Panc1 (cell line): ENCODE results near the genes OPN1MW3, TEX28, FAM50A and UBL4A.

DNA sequence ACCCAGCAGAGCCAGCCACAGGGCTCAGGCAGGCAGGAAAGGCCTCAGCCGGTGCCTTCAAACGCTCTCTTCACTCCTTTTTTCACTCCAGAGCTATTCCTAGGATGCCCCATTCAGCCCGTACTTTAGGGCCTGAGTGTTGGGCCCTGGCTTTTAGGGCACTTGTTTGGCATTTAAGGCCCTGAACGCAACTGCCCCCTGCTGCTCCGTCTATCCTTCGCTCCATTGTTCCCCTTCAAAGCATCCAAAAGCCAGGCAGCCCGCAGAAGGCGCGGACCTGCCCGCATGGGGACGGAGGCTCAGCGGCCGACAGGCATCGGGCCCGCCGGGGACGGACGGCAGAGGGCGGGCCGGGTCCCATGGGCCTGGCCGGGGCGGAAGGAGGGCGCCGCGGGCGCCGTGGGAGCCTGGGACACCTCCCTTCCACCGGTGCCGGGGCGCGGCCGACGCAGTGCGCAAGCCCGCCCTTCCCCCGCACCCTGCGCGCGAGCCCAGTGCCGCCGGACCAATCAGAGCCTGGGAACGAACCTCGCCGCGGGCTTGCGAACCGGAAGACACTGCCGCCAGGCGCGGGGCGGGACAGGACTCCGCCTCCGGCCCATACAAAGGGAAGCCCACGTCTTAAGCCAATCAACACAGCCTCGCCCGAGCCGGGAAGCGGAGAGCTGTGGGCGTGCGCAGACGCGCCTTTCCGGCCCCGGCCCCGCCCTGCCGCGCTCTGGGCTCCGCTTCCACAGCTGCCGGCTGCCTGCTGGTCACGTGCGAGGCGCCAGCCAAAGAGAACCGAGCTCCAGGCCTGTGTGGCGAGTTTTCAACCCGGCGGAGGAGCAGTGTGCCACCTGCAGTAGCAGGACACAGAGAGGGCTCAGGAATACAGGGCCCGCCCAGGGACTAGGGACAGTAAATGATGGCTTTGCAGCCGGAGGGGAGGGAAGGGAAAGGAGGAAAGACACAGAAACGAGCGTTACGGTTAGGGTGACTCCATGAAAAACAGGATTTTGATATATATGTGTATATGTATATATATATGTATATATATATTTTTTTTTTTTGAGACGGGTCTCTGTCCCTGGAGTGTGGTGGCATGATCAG, 2.1 kb upstream of the ARHGAP4 start:
- RRBS, 2 experiments = 1 to 5% methylated on average over 57 of the region's 82 CpGs

DNA sequence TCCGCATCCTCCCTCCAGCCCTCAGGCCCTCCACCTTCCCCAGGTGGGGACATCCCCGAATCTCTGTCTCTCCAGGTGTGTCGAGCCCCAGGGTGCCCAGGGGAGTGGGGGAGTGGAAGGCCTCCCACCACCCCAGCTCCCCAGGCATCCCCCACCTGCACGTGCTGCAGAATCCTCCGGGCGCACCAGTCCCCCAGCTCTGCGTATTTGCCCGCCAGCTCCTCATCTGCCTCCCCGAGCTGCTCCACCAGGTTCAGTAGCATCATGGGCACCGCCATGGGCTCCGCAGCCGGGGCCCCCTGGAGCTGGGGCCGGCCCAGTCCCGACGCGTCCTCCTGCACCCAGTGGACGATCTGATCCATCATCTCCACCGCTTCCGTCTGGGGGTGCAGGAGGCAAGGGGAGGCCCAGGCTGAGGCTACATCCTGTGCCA, 1.7 kb downstream of the RENBP start:
- RRBS, 2 experiments = 94% methylated on average over 3 of the region's 19 CpGs; no CpG with 5 or more reads in 1 of the 2 experiments

- RRBS, 2 experiments = no CpG with 5 or more reads among the region's 20 CpGs
These were observed 5.3 kb downstream of the HCFC1 start for GRCh38 chrX:153966216-153966862.

- RRBS, 2 experiments = 40 to 69% methylated on average over 4 to 5 of the region's 16 CpGs
These were observed 4.2 kb downstream of the HCFC1 start for GRCh38 chrX:153967225-153968008.

- RRBS, 2 experiments = no CpG with 5 or more reads among the region's 30 CpGs
These were observed 1.6 kb downstream of the HCFC1 start for GRCh38 chrX:153969936-153970495.

DNA sequence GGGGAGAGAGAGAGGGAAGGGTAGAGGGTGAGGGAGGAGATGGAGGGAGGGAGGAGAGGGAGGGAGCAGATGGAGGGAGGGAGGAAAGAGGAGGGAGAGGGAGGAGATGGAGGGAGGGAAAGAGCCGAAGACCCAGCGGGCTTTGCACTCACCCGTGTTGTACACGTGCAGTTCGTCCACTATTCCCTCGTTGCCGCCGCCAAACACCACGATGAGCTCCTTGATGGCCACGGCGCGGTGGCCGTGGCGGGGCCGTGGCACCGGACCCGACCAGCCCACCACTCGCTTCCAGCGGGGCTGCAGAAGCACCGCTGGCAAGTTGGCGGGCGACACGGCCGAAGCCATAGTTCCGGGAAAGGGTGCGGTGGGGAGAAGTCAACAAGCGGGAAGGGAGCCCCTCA, 1.1 kb downstream of the HCFC1 start:
- RRBS, 2 experiments = under 1 to 5% methylated on average over 9 of the region's 27 CpGs

- RRBS, 2 experiments = no CpG with 5 or more reads among the region's 14 CpGs
These were observed 724 bp downstream of the TMEM187 start for GRCh38 chrX:153973162-153973794.

GRCh38 chrX:153999589-154000464, 19.9 kb downstream of the IRAK1 start:
- RRBS, 2 experiments = 39 to 41% methylated on average over 4 to 8 of the region's 22 CpGs

DNA sequence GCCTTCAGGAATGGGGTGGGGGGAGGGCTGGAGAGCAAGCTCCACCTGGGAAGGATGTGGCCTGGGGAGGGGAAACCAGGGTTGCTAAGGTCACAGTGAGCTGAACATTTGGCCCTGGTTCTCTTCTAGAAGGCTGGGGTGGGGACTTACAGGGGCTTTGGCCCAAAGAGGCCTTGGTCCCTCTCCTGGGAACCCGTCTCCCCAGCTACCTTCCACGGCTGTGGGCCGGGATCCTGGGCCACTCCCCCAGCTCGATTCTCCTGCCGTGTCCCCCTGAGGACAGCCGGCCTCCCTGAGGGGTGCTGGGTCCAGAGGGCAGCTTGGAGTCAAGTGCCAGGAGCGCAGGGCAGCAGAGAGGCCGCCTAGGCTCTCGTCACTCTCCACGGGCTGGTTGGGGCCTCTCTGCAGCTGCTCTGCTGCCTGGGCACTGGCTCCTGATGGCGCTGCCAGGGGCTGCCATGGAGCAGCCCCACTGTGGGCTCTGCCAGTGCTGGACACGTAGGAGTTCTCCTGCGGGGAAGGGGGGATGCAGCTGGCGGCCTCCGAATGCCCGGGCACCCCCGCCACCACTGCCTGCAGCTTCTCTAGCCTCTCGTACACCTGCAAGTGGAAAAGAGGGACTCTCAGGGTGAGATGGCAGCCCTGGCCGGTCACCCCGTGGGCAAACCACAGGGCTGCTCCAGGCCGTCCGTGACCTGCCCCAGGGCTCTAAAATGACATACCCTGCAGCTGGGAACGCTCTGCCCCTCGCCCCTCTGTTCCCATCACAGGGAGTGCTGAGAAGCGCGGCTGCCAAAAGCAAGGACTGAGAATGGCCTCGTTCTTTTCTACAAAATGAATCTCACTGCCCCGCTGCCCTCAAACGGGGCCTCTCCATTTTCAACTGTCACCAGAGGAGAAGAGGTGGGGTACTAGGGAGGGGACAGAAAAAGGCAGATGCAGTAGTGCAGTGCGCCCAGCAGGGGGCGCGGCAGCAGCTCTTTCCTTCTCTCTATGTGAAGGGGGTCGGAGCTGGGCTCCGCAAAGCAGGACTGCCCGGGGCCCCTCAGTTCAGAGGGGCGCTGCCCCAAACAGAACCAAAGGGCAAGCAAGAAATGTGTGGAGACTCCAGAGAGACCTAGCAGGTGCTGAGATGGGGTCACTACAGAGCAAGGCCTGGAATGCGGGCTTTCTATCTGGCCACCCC, 6.5 kb downstream of the IRAK1 start:
- RRBS, 2 experiments = 52 to 58% methylated on average over 7 of the region's 37 CpGs

- RRBS, 2 experiments = 44 to 65% methylated on average over 8 of the region's 19 CpGs
These were observed 18.8 kb upstream of the MECP2 start for GRCh38 chrX:154116252-154116866.

- RRBS, 2 experiments = no CpG with 5 or more reads among the region's 18 CpGs
These were observed at the start of gene OPN1MW3 for GRCh38 chrX:154257218-154257672. OPN1MW3 (plus strand) TSS chrX:154257582.

- RRBS, 2 experiments = 94% methylated on average over 3 of the region's 37 CpGs; no CpG with 5 or more reads in 1 of the 2 experiments
These were observed at the start of gene TEX28 for GRCh38 chrX:154294828-154295544. TEX28 (minus strand) TSS chrX:154295124.

- RRBS, 2 experiments = no CpG with 5 or more reads among the region's 59 CpGs
These were observed 32.6 kb downstream of the FLNA start for GRCh38 chrX:154341741-154342245.

DNA sequence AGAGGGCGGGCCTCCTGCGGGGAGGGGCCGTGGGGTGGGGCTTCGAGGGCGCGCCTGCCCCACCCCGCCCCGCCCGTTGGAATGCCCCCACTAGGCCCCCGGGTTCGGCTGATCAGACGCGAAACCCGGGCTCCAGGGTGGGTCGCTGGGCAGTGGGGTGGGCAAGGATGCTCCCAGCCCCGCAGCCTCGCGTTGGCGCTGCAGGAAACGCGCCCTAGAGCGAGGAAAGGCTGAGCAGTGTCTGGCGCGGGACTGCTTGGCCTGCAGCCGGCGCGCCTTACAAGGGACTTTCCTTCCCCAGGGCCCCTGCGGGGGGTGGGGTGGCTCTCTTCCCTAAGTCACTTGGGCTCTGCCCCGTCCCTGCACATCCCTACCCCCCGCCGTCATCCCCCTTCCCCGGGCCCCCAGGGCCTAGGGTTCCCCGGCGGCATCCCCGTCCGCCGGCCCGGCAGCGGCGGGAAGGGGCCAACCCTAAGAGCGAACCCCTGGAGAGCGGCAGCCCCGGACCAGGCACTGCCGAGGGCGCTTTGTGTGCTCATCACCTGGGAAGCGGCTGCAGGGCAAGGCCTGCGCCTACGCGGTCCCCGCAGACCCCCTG, 2.9 kb downstream of the FLNA start:
- RRBS, 2 experiments = under 1 to 6% methylated on average over 6 to 9 of the region's 50 CpGs

DNA sequence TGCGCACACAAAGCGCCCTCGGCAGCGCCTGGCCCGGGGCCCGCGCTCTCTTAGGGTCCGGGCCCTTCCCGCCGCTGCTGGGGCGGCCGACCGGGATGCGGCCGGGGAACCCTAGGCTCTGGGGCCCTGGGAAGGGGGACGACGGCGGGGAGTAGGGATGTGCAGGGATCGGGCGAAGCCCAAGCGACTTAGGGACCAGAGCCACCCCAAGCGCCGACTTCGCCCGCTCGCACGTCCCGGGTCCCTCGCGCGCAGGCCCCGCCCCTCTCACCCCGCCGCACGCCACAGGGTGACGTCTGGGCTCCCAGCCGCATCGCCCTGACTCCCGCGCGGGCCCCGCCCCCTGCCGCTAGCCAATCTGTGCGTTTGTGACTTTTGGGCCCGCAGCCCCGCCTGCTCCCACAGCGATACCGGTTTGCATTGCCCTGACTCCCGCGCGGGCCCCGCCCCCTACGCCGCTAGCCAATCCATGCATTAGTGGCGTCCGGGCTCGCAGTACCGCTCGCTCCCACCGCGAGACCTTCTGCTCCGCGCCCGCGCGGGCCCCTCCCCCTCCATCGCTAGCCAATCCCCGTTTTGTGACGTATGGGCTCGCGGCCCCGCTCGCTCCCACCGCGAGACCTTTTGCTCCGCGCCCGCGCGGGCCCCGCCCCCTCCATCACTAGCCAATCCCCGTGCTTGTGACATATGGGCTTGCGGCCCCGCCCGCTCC, 533 bp upstream of the EMD start:
- RRBS, 2 experiments = 1 to 6% methylated on average over 14 to 15 of the region's 85 CpGs

DNA sequence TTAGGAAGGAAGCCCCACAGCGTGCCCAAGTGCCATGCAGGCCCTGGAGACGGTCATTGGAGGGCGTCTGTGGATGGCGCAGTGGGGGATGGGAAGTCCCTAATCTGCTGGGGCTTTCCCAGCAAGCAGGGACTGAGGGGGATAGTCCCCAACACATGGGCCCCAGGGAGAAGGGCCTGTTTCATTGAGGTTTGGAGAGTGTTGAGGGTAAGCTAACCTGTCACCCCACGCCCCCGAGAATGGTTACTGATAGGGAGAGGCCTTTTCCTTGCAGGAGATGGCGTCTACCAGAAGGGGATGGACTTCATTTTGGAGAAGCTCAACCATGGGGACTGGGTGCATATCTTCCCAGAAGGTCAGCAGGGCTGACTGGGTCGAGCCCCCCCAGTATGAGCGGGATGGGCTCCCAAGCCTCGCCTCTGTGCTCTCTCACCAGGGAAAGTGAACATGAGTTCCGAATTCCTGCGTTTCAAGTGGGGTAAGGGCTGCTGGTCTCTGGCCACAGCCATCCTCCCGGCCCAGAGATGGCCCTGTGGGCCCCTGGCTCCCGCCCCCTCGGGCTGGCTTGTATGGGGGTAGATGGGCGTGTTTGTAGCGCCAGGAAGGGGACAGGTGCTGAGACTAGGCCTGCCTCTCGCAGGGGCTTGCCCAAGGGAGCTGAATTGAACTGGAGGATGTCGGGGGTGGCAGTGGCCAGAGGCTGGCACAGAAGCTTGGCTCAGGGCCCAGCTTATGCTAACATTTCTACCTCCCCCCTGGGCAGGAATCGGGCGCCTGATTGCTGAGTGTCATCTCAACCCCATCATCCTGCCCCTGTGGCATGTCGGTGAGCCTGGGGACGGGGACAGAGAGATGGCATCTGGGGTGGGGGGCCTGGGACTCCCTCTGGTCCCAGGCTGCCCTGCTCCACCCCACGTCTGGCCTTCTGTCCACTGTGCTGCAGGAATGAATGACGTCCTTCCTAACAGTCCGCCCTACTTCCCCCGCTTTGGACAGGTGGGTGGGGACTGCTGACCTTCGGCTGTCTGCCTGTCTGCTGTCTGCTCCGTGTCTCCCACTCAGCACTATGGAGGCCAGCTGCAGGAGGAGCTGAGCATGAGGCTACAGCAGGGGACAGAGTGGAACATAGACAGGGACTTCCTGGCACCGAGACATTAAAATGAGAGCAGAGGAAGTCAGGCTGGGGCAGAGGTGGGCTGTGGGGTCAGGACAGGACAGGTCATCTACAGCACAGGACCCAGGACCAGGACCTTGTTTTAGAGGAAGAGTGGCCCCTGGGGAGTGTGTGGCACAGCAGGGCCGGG, 8.4 kb downstream of the TAFAZZIN start:
- RRBS, 2 experiments = no CpG with 5 or more reads among the region's 31 CpGs

DNA sequence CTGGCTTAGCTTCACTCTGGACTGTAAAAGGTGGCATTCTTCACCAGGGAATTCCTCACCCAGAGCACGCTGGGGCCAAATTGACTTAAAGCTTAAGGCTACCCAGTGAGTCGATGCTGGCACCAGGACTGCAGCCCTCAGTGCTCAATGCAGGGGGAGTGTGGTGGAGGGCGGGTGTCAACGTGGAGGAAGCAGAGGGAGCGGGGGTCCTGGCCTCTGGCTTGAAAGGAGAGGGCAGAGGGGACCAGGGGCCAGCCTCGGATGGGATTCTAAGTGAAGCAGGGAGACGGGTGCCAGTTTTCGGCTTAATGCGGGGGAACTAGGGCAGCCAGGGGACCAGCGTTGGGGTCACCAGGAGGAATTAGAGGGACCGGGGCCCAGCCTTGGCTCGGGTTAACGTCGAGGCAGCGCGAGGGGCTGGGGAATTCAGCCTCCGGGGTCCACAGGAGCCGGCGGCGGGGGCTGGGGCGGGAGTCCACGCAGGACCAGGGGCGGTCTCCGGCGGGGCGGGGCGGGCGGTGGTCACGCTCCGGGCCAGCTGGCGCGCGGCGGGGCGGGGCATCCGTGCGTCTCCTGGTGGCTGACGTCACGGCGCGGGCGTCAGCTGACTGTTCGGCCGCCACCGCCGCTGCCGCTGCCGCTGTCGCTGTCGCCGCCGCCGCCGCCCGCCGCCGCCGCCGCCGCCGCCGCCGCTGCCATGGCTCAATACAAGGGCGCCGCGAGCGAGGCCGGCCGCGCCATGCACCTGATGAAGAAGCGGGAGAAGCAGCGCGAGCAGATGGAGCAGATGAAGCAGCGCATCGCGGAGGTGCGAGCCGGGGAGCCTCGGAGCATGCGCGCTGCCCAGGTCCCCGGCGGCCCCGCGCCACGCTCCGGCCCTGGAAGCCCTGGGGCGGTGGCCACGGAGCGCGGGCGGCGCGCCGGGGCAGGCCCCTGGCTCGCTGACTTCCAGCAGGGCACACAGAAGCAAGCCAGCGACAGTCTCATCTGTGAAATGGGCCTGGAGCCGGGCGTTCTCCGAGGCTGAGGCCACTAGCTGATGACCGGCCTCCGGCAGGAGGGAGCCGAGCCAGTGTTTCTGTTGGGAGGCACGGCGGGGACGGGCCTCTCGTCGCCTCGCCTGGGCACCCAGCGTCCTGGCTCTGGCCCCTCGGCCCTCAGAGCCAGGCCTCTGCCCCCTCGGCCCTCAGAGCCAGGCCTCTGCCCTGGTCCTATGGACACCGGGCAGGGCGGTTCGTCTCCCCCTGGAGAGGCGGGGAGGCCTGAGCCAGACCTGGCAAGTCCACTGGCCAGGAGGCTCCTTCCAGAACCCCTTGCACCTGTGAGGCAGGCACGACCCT, at the start of gene FAM50A:
Gene FAM50A (plus strand): TSS at position 603 of the 1,340 bp plus-strand sequence.
- RRBS, 2 experiments = under 1 to 4% methylated on average over 44 to 50 of the region's 117 CpGs

DNA sequence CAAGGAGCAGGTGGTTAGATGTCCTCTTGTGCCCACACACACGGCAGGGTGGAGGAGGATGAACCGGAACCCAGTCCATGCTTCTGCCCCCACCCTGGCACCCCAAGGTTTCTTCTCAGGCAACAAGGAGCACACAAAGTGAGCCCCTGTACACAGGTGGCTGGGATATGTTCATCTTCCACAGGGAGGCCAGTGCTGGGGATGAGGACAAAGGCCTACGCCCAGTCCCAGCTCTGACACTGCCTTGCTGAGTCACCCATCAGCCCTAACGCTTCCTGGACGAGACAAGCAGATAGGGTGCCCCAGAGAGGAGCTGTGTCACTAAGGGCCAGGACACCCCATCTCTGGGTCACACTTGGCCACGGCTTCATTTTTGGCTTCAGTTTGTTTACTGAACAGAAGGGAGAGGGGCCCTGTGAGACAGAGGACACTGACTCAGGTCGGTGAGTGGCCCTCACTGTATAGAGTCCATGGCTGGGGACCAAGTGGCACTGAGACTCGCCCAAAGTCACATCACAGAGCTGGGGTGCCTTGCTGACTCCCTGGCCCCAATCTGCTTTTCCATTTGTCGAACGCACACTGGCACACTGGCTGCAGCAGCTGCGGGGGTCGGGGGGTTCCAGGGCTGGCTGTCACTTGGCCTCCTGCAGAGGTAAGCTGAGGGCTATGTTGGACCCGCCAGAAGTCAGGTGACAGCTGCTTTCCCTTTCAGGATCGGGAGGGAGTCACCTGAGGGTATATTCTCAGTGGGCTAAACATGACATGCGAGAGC, 1.8 kb downstream of the UBL4A start:
- RRBS, 2 experiments = 85% methylated on average over 2 of the region's 15 CpGs; no CpG with 5 or more reads in 1 of the 2 experiments

DNA sequence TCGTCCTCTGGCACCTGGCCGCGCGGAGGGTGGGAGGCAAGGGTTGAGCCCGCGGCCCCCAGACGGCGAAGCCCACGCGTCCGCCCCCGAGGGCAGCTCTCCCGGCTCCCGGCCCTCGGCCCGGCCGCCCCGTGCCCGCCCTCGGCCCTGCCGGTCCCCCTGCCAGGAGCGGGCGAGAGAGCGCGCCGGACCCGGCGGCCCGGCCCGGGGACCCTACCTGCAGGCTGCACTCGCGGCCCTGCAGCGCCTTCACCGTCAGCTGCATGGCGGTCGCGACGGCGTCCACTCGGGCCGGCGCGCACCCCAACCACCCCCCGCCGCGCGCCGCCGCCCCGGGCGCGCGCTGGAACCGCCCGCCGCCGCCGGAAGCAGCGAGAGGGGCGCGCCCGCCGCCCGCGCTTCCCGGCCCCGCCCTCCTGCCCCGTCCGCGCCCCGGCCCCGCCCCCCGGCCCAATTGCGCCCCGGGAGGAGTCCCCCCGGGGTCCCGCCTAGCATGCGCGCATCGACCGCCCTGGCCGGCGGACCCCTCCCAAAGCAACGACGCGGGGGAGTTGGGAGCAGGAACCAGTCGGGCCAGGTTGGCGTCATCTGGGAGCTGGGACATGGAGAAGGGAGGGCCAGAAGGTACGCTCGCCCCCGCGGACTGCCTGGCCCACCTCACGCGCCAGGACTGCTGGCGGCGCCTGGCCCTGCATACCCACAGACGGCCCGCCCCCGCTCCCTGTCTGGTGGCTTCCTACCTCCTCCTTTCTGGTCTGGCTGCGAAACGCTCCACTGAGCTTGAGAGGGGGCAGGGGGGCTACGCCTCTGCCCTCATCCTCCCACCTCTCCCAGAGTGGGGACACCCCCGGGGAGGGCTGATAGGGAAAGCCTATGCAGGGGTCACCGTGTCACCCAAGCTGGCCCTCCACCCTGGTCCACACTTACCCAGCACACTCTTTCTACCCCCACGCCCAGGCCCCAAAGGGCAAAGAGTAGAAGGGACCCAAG, at the start of gene UBL4A:
Gene UBL4A (minus strand): TSS at position 296 of the 990 bp plus-strand sequence.
- RRBS, 2 experiments = 2 to 6% methylated on average over 35 to 39 of the region's 105 CpGs

GRCh38 chrX:154800705-154801295, 4.5 kb downstream of the MPP1 start:
- RRBS, 2 experiments = no CpG with 5 or more reads among the region's 5 CpGs